Hematopoietic multipotent progenitor cell (in vitro differentiated cells): ENCODE measurements around a stretch of chr5.

DNA sequence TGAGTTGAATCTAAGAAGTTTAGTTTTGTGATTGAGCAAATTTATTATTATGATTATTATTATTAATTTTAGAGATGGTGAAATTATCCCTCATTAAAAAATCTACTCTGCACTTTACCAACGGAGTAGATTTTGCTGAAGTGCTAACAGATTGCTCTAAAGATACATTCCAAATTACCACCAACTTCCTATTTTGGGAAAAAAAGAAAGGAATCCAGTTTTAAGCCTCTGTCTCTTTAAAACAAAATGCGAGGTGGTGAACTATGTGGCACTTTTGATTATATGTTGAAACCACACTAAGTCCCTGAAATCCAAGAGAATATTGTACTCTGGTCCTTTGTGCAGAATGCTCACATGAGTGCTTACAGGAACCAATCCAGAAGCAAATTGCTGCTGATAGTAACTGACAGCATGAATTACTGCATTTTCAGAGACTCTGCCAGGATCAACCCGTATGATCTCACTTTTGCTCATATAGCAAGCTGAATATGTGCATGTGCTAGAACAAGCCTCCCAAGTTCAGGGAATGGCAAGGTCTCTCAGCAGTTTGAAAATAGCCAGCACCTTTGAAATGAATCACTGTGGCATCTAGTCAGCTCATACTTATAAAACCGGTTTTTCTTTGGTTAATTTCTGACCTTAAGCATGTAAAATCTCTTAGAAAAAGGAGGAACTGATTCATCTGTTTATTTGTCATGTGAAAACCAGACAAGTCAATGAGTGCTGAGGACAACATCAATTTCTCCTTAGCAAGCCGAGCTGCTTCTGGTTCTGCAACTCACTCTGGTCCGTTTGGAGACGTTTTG is 215.6 kb upstream of the ELL2 start:
- CAGE, long polyA plus RNA = no peak

DNA sequence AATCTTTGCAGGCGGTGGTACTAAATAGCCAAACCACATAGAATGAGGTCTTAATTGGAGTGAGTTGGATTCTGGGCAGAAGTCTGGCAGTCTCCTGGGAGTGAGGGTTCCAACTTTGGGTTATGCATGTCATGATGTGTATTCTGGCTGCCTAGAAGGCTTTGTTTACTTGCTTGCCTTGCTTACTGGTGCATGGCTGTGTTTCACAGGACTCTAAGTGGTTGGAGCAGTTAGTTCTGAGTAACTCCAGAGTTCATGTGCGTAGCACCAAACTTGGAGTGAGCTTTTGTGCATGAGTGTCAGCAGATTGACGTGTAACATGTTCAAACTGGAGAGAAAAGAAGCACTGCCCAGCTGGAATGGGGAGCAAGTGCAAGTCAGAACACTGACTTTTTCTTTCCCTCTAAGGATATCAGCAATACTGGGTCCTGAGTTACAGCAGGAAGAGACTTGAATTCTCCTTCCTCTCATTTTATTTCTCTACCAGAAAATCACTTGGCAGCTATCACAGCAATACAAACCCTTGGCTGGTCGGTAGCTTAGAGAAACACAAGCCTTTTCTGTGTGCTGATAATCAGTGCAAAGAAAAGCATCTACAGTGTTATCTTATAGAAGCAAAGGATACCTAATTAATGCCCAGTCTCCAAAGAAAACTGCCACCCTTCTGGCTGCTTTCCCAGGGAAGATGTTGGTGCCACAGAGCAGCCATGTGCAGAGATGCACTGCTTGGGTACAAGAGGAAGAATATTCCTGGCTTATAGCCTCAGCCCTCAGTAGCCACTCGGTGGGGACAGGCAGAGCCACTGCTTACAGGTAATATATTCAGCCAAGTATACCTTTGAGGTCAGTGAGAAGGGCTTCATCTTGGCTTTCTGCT is 185.6 kb downstream of the PCSK1 start:
- CAGE, long polyA plus RNA = no peak

DNA sequence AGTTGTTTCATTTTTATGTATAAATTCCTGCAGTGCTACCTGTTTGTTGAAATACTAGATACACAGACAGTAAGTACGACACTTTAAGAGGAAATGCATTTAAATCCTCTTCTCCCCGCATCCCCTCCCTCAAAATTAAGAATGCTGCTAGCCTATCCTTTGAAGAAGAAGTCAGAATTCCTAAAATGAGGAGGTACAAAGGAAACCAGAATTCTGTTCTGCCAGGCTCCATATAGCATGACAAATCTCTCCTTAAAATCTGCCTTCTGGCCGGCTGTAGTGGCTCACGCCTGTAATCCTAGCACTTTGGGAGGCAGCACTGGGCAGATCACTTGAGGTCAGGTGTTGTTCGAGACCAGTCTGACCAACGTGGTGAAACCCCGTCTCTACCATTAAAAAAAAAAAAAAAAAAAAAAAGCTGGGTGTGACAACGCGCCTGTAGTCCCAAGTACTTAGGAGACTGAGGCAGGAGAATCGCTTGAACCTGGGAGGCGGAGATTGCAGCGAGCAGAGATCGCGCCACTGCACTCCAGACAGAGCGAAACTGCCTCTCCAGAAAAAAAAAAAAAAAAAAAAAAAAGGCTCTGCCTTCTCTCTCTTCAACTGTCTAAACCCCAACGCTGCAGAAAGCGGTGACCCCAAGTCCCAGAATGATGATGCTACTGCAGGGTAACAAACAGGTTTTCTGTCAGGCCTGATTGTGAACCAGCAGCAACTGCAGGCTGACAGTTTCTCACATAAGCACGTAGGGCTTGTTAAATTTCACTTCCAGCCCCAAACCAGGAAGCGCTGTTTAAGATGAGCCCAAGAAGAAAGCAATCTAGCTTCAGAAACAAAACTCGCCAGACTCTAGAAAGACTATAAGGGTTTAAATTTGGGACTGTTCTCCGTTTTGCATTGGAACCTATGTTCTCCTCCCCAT is 1.1 kb upstream of the CAST start:
- CAGE, long polyA plus RNA = no peak

DNA sequence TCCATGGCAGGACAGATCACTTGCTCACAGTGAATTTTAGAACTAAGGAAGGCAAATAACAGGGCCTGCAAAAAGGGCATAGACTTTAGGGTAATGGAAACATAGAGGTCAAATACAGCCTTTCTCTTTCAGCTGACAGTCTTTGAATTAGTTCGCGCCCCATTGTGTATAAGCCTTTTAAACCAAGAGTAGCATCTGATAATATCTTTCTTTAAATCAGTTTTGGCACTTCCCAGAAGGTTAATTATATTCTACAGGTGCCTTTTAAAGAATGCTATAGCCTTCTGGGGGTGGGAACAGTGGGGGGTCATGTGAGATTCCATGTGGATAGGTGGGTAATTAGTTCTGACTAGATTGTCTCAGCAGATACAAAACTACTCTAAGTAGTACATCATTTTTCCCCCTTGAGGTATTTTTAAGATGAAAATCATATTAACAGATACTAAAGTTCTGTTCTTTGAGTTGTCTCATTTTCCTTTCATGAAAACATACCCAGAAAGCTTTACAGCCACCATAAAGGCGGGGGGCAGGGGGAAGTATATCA is 4.4 kb downstream of the CAST start:
- CAGE, long polyA plus RNA = no peak

- CAGE, long polyA plus RNA = no peak
Measured at GRCh38 chr5:96718531-96719065, 56.4 kb downstream of the CAST start.

- CAGE, long polyA plus RNA = no peak
Measured at GRCh38 chr5:96744263-96745009, 63.3 kb downstream of the ERAP1 start.

- CAGE, long polyA plus RNA = no peak
Measured at GRCh38 chr5:96764883-96765553, 42.7 kb downstream of the ERAP1 start.

DNA sequence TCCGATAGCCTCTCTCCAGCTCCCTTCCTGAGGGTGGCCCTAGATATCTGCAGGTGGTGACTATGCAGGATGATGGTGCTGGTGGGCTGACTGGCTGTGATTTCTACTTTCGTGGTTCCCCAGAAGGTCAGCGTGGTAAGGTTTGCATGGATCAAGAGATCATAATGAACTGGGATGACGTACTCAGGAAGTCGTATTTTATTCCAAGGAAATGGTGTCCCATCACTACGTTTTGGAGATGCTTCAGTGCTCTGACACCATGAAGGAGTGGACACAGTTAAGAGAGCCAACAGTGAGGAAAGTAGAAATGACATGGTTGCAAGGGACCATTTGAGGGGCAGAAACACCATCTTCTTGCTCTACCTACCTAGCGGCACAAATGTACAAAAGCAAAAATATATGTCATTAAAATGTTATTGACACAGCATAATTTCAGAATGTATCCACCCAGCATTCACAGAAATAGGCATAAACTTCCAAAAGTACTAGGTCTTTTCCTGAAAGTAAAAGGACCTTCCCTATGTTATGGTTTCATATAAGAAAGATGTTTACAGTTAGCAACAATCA is 4.1 kb downstream of the ERAP1 start:
- CAGE, long polyA plus RNA = no peak

DNA sequence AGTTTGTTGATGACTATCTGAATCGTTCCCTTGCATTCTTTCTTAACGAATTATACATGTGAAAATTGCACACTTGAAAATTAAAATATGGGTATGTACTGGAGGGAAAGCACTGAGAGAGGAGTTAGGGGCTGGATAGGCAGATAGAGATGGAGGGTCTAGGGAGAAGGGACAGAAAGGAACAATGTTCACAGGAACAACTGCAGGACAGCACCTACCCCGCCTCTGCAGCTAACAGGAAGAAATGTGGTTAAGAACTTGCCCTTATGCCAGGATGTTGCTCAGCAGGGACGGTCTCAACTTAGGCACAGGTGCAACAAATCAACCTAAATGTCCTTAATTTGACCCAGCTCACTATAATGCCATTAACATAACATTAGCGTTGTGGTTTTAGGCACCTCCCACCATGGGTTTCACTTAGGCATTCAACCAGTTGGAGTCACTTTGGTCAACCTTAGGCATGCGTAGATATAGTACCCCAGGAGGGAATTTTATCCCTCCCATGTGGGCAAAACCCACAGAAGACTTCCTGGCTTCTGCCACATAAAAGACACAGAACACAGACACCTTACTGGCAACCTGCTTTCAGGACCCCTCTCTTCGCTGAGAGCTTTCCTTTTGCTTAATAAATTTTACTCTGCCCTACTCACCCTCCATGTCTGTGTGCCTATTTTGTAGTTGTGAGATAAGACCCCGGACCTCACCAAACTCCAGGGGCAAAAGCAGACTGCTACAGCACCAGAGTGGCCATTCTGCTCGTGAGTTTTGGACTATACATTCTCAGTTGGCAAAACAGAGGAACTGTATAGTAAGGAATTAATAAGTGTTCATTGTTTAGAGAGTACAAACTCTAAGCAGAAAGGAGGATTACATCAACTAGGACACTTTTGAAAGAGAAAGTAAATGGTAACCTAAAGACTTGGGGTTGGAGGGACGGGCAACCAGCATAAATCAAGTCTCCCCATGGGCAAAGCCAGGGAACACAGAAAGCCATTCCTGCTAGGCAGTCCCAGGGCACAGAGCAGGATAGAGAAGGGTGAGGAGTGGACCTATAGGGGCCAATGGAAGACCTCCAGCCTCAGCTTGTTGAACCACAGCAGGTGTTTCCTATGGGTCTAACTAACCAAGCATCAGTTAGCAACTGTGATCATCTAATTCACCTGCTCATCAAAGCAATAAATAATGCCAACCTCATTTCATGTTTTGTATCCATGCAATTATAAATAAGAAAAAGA is 8.9 kb upstream of the ERAP1 start:
- CAGE, long polyA plus RNA = no peak

DNA sequence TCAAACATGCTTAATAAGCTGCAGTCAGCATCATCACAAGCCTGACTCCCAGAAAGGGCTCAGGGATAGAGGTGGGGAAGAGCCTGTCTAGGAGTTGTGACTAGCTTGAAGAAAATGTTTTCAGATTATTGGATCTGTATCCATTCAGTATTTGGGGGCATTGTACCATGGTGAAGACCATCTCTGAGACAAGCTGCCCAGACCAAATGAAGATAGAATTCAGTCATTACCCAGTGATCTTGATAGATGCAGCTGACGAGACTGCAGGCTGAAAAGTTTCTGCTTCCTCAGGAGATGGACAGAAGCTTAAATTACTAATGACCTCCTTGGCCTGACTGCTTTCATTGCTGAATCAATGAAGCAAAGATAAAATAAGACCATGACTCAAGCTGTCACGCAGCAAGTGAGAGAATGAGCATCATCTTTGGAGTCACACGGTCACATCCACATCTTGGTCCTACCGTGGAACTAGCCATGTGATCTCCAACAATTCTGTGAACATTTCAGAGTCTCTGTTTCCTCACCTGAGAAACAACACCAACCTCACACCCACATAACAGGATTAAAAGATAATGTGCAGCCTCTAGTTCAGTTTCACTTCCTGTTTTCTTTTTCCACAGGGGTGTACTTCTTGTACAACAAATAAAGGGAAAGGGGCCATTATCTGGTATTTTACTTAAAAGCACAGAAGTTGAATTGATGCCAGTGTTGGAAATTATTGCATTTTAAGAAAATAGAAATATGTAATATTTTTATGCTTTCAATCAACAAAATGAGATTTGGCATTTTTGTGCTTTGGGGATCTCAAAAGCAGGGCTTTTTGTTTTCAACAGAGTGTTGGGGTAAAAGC is 9.6 kb downstream of the ERAP2 start:
- CAGE, long polyA plus RNA = no peak

DNA sequence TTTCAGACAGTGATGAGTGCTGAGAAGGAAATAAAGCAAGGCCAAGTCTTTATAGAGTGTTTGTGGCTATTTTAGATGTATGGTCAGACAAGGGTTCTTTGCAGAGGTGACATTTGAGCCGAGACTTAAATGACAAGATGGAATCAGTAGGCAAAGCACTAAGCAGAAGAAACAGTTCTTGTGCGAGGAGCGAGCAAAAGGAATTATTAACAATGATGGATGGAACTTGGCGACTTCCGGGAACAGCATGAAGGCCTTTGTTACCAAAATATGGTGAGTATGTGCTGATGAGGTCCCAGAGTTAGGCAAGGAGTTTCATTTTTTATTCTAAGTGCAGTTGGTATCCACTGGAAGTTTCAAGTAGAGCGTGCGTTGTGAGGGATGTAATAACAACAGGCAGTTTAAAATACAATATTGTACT is 1.6 kb upstream of the LNPEP start:
- CAGE, long polyA plus RNA = no peak

- CAGE, long polyA plus RNA = no peak
Measured at GRCh38 chr5:97033207-97034048, 97.5 kb downstream of the LNPEP start.

DNA sequence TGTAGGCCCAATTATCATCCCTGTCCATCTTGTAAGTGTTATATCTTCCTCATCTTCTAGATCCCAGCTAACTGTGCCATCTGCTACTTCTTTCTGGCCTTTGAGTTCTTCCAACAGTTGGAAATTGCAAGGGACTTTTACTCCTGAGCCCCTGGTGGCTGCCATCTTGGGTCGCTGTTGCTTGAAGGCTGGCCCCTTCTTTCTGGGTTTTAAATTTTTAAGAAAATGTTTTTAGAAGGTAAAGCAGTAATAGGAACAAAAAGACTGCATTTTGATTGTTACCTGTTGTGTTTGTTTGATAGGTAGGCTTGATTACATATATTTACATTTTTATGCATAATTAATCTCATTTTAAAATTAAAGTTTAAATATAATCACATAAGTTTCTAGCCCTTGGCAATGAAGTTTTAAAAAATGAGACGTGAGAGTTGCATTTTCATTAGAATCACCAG is 153.9 kb upstream of the RIOK2 start:
- CAGE, long polyA plus RNA = no peak

GRCh38 chr5:98301755-98302027 is 471.8 kb upstream of the RGMB start:
- CAGE, long polyA plus RNA = no peak

DNA sequence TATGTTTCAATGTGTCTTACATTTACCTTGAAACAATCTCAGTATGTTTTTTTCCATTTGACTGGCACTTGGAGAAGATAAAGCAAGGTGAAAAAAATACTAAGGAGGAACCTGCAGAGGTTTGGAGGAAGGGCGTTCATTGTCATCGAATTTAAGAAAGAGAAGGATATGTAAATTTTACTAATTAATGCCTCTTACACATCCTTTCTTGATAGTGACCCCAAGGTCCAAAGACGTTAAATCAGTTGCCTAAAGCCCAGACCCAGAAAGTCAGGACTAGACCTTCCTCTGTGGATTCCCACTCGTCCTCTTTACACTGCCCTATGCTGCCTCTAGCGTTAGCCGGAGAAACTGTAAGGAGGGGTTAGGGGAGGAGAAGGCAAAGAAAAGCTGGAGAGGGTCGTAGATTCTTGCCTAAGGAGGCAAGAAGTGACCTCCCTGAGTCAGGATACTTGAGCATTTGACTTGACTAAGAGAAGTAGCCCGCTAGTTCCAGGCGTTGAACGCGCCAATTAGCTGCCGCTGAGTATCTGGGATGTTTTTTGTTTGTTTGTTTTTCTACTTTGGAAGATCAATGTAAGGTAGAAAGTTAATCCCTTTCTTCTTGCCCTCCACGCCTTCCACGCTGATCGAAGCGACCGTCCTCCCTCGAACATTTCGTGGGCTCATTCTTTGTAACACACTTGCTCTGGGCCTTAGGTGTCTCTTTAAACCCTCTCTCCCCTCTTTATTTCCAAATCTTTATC is 5.3 kb upstream of the RGMB start:
- CAGE, long polyA plus RNA = no peak

- CAGE, long polyA plus RNA = no peak
Measured at GRCh38 chr5:98769044-98769247, 4.5 kb upstream of the RGMB start.

DNA sequence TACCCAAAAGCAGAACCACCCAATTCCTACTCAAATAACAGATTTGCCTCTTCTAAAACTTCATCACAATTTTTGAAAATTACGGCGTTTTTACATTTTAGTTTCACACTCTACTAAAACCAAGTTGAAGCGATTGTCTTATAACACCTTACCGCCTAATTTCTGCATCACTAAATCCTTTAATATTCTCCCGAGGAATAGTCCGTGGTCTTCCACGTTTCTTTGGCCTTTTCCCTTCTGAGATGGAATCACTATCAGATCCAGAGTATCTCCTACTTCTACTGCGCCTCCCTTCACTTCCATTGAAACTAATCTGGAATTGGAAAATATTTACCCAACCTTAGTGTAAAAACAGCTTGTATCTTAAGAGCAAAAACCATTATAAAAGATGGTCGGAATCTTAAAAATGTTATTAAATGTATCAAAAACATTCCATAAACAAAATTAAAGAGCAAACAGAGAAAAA is 52.5 kb downstream of the CHD1 start:
- CAGE, long polyA plus RNA = no peak

DNA sequence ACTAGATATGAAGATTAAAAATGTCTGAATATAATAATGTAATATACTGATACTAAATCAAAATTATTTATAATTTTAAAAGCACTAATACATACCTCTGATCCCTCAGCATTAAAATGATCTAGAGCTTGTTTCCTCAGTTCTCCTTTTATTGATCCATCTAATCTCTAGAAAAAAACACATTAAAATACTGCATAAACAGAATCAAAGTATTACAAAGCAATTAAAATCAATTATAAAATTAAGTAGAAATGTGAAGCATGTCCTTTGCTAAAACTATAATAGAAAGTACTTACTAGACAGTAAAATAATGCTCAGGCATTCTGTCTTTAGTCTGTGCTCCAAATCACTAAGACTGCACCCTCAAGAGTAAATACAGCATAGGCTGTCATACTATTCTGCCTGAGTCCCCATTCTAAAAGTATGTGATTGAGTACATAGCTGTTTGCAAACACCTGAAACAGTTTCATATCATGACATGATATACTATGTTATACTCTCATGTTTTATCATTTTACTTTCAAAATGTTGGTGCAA is 43.3 kb downstream of the CHD1 start:
- CAGE, long polyA plus RNA = no peak

DNA sequence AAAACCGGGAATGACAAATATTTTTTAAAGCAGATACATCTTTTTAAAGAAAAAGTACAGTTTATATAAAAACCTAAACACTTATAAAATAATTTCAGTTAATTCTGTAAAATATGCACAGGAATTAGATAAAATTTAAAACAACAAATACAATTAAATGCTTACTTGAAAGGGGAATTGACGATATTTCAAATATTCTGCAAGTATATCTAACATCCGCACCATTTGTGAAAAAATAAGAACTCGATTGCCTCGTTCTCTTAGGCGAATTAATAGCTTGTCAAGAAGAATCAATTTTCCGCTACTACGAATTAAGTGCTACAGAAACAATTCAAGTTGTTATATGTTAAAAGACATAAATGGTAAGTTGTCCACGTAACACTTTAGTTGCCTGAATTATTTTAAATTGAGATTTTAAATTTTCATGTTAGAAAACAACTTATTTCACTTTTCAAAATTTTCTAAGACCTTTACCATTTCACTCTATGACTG is 40.8 kb downstream of the CHD1 start:
- CAGE, long polyA plus RNA = no peak

- CAGE, long polyA plus RNA = no peak
Measured at GRCh38 chr5:100901454-100901746, 1.7 kb downstream of the ST8SIA4 start.